Myometrial cell (primary cell): ENCODE measurements around a stretch of chr15.

GRCh38 chr15:55916971-55917535 lies 76.4 kb downstream of the NEDD4 start:
- RAMPAGE, long total RNA, result no peak

DNA sequence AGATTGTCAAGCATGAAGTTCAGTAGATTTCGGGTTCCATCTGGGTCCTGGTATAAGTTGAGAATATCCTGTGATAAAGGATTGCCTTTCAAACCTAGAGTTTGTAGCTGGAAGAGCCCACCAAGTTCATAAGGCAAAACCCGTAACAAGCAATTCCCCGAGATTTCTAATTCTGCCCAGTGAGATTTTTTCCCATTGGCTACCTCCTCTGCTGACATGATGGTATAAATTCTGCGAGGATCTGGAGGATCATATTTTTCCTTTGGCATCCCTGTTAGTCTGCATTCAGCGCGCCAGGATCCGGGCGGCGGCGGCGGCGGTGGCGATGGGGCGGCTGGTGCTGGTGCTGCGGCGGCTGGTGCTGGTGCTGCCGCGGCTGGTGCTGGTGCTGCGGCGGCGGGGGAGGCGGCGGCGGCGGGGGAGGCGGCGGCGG lies 13.5 kb upstream of the NEDD4 start:
- RAMPAGE, long total RNA, result no peak

- RAMPAGE, long total RNA, result no peak
Observed at GRCh38 chr15:56464403-56464684, 593 bp downstream of the MNS1 start.

DNA sequence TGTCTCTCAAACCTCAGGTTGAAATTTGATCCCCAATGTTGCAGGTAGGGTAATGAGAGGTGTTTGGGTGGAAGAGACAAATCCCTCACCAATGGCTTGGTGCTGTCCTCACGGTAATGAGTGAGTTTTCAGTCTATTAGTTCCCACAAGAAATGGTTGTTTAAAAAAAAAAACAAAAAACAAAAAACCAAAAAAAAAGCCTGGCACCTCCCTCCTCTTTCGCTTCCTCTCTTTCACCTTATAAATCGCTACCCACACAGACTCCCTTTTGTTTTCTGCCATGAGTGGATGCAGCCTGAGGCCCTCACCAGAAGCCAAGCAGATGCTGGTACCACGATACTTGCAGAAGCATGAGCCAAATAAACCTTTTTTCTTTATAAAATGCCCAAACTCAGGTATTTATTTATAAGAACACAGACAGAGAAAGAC lies 14.1 kb downstream of the ZNF280D start:
- RAMPAGE, long total RNA, result no peak

GRCh38 chr15:56885856-56886232 lies 32.6 kb upstream of the TCF12 start:
- RAMPAGE, long total RNA, result no peak

DNA sequence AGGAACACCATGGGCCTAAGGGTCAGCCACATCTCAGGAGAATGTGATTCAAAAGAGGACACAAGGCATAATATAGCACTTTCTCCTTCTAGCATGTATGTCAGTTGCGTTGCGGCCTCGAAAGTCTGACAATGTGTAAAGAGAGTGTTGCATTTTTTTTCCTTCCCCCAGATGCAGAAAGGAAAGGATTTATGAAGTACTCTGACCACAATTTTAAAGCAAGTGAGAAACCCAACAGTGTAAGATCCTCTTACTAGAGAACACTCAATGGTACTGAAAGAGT lies 31.9 kb upstream of the TCF12 start:
- RAMPAGE, long total RNA, result no peak

- RAMPAGE, long total RNA, result no peak
Observed at GRCh38 chr15:56886866-56887999, 31.2 kb upstream of the TCF12 start.

GRCh38 chr15:57152148-57152607 lies 224.1 kb upstream of the CGNL1 start:
- RAMPAGE, long total RNA, result no peak

DNA sequence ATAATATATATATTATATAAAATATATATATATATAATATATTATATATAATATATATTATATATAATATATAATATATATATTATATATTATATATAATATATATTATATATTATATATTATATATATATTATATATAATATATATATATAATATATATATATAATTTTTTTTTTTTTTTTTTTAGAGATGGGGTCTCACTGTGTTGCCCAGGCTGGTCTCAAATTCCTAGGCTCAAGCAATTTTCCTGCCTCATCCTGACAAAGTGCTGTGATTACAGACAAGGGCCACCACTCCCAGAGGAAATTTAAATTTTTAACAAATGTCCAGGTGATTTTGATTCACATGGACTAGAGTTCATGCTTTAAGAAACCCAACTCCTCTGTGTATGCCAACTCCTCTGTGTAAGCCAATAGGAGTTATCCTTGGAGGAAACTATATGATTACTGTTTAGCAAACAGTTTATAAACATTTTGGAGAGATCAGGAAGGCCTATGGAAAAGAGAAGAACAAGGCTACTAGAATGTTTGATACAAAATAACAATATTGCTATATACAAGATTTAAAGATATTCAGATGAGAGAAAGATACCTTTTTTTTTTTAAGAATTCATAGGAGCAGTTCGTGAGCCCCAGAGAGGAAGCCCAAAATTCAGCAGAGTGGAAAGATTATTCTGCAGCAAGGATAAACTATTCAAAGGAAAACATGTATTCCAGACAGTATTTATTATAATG lies 205.5 kb upstream of the CGNL1 start:
- RAMPAGE, long total RNA, result no peak

DNA sequence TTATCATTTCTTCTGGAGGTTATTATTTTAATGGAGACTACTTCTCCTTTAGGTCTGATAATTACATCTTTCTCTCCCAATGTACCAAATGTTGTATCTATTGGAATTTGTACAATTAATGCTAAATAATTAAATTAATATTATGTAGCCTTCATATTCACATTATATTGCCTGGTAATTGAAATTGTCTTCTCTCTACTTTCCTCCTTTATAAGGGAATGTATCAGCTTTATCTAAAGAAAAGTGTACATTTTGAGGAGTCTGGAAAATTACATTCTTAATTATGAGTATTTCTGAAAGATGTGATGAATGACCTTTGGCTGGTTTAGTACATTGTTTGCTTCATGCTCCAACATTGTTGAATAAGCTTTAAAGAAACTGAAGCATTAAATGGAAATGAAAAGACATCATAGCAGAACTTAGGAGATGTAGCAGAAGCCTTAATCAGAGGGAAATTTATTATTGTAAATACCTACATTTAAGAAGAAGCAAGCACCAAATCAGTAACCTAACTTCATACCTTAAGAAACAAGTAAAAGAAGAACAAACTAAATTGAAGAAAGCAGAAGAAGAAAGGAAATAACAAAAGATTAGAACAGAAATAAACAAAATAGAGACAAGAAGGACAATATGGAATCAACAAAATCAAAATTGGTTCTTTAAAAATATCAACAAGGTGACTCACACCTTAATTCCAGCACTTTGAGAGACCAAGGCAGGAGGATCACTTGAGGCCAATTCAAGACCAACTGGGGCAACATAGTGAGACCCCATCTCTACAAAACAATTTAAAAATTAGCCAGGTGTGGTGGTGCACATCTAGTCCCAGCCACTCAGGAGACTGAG lies 191.1 kb upstream of the CGNL1 start:
- RAMPAGE, long total RNA, result no peak

- RAMPAGE, long total RNA, result no peak
Observed at GRCh38 chr15:57213646-57214185, 162.6 kb upstream of the CGNL1 start.

GRCh38 chr15:57302409-57303004 lies 73.8 kb upstream of the CGNL1 start:
- RAMPAGE, long total RNA, result no peak

DNA sequence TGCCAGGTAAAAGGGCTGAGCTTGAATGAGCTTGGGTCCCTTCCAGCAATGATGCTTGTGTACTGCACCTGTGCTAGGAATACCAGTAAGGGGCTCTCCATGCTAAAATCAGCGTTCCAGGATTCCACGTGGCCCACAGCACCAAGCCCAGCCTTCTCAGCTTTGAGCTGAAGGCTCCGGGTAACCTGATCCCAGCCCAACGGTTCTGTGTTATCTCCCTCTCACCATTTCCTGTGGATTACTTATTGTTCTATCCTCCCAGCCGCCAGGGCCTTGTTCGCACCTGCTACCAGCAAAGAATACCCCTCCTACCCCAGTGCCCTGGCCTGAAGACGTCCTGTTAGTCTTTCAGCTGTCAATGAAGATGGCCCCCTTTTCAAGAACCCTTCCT lies 54.2 kb upstream of the CGNL1 start:
- RAMPAGE, long total RNA, result no peak

GRCh38 chr15:57516518-57517199 lies 75.0 kb upstream of the MYZAP start:
- RAMPAGE, long total RNA, result no peak

- RAMPAGE, long total RNA, result no peak
Observed at GRCh38 chr15:57578330-57578783, 13.3 kb upstream of the MYZAP start.

DNA sequence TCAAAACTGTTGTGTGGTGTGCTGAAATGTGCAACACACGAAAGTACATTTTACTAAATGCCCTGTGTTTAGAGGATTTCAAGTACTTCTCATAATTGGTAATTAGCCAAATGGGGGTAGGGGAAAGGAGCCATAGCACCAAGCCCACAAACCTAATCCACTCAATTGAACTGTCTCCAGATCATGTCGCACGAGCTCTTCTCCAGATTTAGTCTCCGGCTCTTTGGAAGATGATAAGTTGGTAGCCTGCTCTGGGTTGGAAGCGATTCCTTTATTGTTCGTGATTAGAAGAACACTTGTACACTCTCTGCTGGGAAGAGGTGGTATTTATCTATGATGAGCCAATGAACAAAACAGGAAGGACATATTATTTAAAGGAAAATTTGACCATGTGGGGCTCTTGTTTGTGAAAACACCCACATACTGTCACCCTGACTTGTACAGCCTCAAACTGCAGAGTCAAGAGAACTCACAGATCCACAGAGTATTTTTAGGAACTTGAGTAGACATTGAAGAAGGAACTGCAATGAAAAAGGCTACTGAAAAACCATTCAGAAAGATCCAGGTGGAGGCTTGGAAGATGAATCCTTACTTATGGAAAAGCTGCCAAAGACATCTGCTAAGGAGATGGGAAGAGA lies 54.4 kb downstream of the MYZAP start:
- RAMPAGE, long total RNA, result no peak

DNA sequence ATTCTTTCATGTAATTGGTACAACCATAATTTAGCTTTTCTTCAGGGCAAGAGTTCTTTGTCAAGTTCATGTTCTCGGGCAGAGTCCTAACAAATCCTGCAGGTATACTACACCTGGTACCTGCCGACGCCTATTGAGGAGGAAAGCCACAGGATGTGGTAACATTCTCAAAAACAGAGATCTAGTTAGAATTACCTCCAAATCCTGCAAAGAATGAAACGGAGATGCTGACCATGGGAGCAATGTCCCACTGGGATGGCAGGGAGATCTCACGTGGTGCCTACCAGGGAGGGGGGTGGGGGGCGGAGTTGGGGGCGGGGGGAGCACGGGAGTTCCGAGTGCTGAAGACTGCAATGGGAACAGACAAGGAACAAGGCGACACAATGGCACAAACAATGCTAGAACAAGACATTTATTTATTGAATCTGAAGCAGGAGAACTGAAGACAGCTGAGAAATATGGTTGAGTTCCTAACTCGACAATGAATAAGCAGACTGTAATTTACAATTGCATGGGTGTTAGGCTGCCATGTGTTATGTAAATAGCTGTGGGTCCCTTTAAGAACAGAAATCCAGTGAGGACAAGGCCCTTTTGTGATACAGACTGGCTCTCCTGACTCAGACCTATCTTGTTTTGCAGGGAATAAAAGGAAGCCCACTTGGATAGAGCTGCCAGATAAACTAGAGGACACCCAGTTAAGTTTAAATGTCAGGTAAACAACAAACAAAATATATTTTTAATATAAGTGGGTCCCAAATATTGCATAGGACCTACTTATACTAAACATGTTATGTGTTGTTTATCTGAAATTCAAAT lies 91.1 kb downstream of the AQP9 start:
- RAMPAGE, long total RNA, result no peak

DNA sequence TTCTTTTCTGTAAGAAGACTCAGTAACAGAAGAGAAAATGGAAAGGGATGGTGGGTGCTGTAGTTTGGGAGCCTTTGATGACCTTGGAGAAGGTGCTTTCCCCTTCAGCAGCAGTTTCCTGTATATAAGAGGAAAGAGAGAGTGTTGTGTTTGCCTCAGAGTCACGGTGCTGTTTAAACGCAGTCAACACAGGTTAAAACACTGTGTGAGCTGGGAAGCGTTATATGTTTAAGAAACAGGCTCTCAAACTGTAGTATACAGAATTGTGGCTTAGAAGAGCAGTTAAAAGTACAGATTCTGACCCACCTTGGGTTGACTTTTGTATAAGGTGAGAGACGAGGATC lies 111.8 kb downstream of the AQP9 start:
- RAMPAGE, long total RNA, result no peak

DNA sequence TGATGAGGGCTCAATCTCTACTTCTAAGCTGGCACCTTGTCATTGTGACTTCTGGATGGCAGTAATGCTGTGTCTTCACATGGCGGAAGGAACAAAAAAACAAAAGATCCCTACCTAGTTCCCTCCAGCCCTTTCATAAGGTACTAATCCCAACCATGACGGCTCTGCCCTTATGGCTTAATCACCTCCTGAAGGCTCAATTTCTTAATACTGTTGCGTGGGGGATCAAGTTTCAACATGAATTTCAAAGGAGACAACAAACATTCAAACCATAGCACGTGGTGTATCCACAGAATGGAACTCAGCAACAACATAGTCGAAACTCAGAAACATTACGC lies 120.7 kb downstream of the AQP9 start:
- RAMPAGE, long total RNA, result no peak

- RAMPAGE, long total RNA, result no peak
Observed at GRCh38 chr15:58282262-58282703, 144.1 kb downstream of the AQP9 start.